Non-pigmented ciliary epithelial cell (primary cell): ENCODE data around the gene SBF2.

- RRBS = no CpG with 5 or more reads among the region's 7 CpGs
Measured at GRCh38 chr11:9747661-9748163, 83.8 kb downstream of the SWAP70 start.

DNA sequence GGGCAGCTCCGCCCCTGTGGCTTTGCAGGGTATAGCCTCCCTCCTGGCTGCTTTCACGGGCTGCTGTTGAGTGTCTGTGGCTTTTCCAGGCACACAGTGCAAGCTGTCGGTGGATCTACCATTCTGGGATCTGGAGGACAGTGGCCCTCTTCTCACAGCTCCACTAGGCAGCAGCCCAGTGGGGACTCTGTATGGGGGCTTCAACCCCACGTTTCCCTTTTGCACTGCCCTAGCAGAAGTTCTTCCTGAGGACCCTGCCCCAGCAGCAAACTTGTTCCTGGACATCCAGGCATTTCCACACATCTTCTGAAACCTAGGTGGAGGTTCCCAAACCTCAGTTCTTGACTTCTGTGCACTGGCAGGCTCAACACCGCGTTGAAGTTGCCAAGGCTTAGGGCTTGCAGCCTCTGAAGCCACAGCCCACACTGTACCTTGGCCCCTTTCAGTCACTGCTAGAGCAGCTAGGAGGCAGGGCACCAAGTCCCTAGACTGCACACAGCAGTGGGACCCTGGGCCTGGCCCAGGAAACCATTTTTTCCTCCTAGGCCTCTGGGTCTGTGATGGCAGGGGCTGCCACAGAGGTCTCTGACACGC, 159.2 kb downstream of the SBF2 start:
- RRBS = no CpG with 5 or more reads among the region's 7 CpGs

DNA sequence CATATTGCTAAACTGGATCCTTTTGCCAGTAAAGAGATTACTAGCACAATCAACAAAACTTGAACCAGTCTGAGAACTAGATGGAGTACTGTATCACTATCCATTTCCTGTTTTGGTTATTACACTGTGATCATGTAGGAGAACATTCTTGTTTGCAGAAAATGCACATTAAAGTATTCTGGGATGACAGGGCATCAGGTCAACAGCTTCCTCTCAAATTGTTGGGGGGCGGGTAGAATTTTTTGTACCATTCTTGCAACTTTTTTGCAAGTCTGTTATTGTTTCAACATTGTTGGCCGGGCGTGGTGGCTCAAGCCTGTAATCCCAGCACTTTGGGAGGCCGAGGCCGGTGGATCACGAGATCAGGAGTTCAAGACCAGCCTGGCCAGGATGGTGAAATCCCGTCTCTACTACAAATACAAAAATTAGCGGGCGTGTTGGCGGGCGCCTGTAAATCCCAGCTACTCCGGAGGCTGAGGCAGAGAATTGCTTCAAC, 1.9 kb downstream of the SBF2 start:
- RRBS = no CpG with 5 or more reads among the region's 12 CpGs

- RRBS = 2% methylated on average over 51 of the region's 104 CpGs
Measured at GRCh38 chr11:10293123-10294420, at the start of gene SBF2. SBF2 (minus strand) TSS chr11:10294219.

GRCh38 chr11:10295146-10296005, 1.4 kb upstream of the SBF2 start:
- RRBS = no CpG with 5 or more reads among the region's 9 CpGs

DNA sequence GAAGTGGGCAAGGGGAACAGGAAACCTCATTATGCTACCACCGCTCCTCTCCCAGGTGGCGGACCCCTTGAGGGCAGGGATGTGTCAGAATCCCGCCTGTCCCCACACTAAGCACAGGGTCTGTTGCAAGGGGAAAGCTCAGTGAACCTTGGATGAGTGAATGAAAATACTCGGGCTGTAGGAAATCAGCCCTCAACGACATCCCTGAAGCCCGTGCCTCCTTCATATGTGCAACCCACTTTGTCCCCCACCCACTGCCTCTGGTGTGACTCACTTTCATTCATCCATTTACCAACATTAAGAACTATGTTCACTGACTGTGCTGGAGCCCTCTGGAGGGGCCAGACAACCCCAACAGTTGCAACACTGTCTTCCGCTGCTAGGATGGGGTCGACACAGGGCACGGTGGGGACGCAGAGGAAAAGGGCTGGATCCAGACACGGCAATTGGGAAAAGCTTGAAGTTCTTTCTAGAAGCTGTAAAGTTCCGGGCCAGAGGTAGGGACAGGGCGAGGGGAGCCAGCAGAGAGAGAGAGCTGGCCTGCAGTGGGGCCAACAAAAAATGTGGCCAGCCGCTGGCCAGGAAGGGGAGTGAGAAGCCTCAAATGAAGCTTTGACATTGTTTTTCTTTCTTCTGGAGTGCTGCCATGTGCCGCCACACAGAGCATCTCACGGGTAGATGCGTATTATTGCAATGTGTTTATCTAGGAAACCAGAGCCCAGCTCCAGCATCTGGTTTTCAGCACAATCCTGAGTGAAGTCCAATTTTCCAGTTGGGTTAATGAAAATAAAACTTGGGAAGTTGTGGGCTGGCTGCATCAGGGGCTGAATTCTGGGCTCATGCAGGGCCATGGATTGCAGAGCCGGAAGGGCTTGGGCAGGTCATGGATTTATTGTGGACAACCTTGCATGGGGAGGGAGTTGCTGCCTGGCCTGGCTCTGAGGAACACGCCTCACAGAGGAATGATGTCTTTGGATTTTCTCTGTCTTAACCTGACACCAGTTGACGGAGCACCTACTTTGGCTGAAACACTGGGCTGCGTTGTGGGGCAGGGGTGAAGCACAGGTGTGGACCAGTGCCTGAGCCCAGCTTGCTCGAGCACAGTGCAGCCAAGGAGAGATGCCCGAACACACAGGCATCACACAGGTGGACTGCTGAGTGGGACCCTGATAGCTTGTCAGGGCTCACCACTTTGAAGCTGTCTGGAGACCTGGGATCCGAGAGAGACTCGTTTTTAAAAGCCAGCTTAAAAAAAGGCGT, 67.7 kb upstream of the AMPD3 start:
- RRBS = no CpG with 5 or more reads among the region's 26 CpGs

- RRBS = no CpG with 5 or more reads among the region's 3 CpGs
Measured at GRCh38 chr11:10452166-10452753, 2.8 kb upstream of the AMPD3 start.

DNA sequence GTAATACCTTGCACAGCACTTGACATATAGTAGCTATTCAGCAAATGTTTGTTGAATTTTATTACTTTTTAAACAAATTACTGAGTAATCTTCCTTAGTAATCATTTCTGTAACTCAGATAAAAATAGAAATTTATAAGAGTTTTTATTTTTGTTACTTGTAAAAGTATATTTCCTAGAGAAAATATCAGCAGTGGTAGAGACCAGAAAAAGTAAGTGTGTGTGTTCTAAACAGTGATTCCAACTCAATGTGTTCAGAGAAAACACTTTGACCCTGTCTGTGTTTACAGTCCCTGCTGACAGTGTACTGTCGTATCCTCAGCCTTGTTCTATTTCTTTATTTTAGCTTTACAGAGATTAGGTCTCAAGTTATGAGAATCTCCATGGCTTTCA, 10.3 kb downstream of the LYVE1 start:
- RRBS = no CpG with 5 or more reads among the region's 1 CpG

DNA sequence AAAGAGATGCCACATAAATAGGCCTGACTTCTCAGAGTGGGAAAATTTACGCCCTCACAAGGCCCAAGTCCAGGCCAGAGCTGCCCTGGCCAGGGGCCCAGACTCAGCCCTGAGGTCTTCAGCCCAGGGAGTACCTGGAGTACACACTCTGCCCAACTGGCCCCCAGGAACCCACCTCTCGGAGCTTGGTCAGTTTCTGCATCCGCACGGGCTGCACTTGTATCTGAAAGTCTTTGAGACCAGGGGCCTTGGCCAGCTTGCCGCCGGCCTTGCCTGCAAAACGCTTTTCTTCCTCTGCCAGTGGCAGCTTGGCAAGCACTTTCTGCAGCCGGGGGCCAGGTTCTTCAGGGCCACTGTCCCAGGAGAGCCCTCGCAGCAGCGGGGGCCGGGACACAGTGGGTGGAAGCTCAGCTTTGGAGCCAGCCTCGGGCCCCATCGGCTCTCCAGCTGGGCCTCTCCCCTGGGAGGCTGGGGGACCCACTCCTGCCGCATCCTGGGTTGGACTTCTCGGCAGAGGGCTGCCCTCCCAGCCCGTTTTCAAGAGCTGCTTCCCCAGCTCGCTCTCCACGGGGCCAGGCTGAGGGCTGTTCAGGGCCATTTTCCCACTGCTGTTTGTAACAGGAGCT, 57.4 kb upstream of the LYVE1 start:
- RRBS = 89% methylated on average over 4 of the region's 18 CpGs

DNA sequence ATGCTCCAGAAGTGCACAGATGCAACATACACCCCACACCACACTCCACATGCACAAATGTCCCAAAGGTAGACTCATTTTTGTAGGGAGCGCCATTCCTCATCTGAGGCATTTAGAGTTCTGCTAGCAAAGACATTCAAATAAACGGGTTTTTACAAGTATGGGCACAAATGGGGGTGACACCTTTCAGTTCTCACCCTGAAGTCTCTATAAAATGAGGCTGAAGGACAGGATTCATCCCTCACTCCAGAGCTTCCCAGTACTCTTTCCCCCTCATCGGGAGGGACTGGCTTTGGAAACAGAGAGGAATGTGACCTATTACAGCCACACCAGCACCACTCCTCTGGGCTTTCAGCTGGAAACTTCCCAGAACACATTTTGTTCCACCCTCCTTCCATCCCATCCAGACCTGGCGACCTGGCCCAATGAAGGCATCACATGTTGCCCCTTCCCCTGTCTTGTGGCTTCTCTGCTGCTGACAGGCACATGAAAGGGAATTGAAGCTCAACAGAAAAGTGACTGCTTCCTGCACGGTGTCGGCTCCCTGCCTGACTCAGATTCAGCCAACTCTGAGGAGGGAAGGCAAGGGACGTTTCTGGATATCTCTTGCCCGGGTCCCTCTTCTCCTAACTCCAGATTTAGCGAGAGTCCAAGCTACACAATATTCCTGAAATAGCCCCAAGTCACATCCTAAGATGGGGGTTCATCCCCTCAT, 19.2 kb downstream of the IRAG1 start:
- RRBS = no CpG with 5 or more reads among the region's 9 CpGs

- RRBS = no CpG with 5 or more reads among the region's 5 CpGs
Measured at GRCh38 chr11:10772898-10773336, 21.9 kb downstream of the CTR9 start.

DNA sequence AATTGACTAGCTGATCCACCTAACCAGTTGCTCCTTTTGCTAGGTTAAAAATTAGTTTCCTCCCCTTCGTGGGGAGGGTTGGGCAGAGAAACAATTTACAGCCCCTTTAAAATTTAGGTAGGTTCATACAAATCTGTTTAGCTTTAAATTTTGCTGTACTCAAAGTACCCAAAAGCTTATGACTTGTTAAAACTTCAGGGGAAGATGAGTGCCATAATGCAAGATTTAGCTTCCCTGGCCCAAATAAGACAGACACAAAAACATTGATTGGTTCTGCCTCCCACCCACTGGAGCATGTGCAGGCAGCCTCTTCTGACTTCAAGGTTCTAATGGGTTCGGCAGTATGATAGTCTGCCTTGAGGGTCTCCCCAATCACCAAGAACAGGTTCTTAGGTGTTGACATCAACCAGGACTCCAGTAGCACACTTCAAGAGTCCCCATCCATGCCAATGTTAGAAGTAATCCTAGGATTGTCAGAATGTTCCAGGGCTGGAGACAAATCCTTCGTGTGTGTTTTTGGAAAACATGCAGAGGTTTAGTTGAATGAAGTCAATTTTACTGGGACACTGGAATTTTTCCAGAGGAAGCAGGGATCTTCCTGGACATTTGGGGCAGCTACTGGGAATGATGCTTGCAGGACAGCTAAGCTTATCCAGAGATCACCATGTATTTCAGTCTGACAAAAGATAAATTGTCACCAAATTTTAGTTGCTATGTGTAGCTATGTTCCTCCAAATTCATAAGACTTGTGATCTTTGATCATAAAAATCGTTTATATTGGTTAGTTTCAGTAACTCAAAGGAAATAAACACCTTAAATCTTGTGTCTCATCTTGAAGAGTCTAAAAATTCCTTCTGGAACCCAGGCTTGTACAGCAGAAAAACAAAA, 12.4 kb downstream of the EIF4G2 start:
- RRBS = no CpG with 5 or more reads among the region's 4 CpGs

GRCh38 chr11:10799874-10800390, 8.8 kb downstream of the EIF4G2 start:
- RRBS = no CpG with 5 or more reads among the region's 4 CpGs

- RRBS = no CpG with 5 or more reads among the region's 4 CpGs
Measured at GRCh38 chr11:10824915-10825408, 16.2 kb upstream of the EIF4G2 start.

DNA sequence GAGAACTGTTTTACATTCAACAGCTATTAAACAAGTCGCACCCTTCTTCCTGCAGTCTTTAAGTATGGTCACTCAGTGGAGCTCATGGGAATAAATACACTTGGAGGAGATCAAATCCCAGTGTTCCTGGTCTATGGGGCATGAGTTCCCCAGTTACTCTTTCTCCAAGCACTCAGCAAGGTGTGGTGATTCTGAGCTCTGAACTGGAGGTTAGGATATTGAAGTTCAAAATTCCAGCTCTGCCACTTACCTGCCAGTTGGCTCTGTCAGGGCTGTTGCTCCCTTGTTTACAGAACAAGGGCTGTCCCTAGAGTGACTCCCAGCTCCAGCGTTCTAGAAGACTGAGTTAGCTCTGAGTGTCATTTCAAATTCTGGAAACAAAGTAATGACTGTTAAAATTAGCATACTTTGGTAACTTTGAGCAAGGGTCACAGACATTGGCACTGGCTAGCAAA, 69.6 kb upstream of the ZBED5 start:
- RRBS = no CpG with 5 or more reads among the region's 2 CpGs

GRCh38 chr11:10932050-10932556, 74.2 kb upstream of the ZBED5 start:
- RRBS = no CpG with 5 or more reads among the region's 7 CpGs

DNA sequence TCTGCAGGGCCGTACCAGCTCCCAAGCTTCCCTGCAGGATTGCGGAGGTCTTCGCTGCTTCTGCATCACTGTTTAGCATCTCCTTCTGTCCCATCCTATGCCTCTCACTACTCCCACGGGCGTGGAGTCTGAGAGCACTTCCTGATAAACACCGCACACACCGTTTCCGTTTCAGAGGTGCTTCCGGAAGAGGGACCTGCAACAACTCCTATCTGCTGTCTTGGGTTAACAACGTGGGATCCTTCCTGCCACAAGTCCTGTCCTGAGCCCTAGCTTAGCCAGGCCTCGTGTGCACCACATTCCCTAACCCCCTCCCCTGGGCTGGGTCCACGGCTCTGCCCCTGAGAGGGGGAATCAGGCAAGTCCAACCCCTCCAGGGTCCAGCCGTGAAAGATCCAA, 196.6 kb downstream of the CSNK2A3 start:
- RRBS = no CpG with 5 or more reads among the region's 13 CpGs

DNA sequence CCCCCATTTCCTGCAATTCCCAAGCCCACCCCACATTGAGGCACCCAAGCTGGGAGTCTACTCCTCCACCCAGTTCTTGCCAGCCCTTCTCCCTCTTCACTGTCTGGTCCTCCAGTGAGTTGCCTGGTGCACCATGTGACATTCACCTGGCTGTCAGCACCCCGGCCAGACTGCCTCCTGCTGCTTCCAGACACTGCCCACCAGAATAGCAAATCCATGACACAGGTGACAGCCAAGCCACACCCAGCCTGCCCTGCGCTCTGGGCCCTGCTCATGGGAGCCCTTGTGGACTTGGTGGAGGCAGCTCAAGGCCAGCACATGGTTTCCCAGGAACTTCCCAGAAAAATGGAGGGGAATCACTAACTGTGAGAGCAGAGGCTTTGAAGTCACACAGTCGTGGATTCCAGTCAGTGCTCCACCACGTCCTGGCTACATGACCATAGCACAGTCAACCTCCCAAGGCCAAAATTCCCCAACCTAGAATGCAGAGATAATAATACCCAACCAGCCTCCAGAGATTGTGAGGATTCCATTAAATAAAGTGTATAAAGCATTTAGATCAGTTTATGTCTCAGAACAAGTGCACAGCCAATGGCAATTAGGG, 96.4 kb upstream of the CSNK2A3 start:
- RRBS = no CpG with 5 or more reads among the region's 4 CpGs

DNA sequence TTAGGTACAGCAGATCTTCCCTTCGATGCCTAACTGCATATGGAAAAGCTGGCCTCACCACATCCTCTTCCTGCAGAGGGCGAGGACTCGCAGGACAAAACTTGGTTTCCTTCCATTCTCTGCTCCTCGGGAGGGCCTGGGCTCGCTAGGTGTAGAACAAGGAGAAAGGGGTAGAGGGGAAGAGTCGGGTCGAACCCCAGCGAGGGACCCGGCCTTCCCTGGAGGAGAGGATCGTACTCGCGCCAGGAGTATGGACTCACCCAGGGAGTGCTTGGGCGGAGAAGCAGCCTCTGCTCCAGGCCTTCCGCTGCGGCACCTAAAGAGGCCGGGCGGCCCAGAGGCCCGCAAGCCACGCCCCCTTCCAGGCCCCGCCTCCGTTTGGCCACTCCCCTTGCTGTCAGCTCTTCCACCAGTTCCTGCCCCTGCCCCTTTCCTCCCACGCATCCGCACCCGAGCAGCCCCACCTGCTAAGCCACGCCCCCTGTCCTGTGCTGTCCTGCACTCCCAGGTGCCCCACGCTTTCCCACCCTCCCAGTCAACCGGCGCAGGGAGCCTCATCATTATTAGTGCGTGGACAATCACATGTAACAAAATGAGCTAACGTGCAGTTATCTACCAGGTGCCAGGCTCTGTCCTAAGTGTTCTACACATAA, 30.4 kb upstream of the USP47 start:
- RRBS = no CpG with 5 or more reads among the region's 30 CpGs

- RRBS = no CpG with 5 or more reads among the region's 6 CpGs
Measured at GRCh38 chr11:11919812-11920553, 78.2 kb downstream of the USP47 start.